REH cell (cell line): ENCODE results near the genes UVRAG and EMSY.

DNA sequence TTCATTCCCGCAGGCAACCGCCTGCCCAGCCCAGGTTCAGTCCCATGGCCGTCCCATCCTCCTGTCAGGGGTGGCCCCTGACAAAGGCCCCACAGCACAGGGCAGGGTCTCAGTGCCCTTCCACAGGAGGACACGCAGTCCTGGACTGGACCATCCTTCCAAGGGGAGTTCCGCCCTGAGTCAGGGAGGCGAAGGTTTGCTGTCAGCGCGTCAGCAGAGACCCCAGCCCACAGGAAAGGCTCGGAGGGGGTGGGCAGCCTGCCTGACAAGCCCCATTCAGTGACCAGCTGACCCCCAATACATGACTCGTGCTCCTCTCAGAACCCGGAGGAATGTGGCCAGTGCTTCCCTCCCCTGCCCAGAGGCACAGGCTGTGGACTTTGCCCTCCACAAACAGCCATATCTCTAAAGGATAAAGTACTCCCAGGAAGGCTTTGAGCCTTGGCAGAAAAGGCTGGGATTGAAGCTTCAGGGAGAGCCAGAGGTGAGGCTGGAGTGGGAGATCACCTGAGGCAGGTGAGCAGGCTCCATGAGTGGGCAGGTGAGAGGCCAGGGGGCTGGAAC is 8.6 kb downstream of the SLCO2B1 start:
- PRO-cap, result no peak

GRCh38 chr11:75263706-75264178 is 23.2 kb downstream of the TPBGL start:
- PRO-cap, result no peak

- PRO-cap, result no peak
Observed at GRCh38 chr11:75313466-75313826, 38.0 kb downstream of the ARRB1 start.

- PRO-cap, result no peak
Observed at GRCh38 chr11:75372577-75372780, 21.0 kb upstream of the ARRB1 start.

GRCh38 chr11:75429554-75430927 is 3.0 kb downstream of the KLHL35 start:
- PRO-cap, result no peak

- PRO-cap, result no peak
Observed at GRCh38 chr11:75476709-75477448, 43.9 kb upstream of the KLHL35 start.

GRCh38 chr11:75718686-75719103 is 1.1 kb downstream of the MOGAT2 start:
- PRO-cap, result no peak

- PRO-cap, result no peak
Observed at GRCh38 chr11:75719575-75720089, 2.0 kb downstream of the MOGAT2 start.

GRCh38 chr11:75802252-75802726 is 12.7 kb upstream of the UVRAG start:
- PRO-cap, result no peak

GRCh38 chr11:75814426-75815314 is at the start of gene UVRAG:
UVRAG (plus strand) TSS chr11:75815210.
- PRO-cap, result bidirectional peak, plus-strand start at chr11:75814911, minus-strand start at chr11:75814758; bidirectional peak, plus-strand start at chr11:75815242, minus-strand start at chr11:75815080

- PRO-cap, result no peak
Observed at GRCh38 chr11:75979940-75980592, 165.1 kb downstream of the UVRAG start.

GRCh38 chr11:76096404-76097012 is 109.8 kb downstream of the WNT11 start:
- PRO-cap, result no peak

DNA sequence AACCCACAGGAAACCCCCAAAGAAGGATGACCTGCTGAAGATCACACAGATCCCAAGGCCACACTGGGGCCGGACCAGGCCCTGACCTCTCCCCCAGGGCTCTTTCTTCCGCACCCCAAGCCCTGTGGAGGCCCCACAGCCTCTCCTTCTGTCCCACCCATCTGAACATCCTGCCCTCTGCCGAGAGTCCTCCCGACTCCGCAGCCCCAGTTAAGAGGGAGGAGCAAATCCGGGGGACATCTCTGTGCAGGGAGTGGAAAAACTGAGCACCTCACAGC is 57.4 kb downstream of the WNT11 start:
- PRO-cap, result no peak

DNA sequence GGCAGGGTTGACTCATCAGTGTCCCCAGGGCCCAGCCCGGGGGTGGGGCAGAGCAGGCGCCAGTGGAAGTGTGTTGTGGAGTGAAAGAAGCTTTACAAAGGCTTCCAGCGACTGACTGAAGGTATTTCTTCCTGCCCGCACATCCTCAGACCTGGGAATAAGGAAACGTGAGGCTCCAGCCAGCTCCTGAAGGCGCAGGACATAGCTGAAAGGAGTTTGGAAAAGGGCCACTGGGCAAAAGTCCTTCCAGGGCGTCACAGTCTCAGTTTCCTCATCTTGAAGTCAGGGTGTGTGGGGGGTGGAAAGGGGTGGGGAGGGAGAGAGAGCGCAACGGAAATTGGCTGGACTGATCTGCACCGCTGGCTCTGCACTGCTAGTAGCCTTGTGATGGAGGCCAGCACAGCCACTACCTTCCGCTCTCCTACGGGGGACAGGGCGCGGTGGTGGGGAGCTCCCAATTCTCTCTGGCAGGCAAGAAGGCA is 27.9 kb upstream of the WNT11 start:
- PRO-cap, result unidirectional peak, plus-strand start at position 62 of the sequence; unidirectional peak, plus-strand start at position 376 of the sequence

GRCh38 chr11:76339199-76339754 is 41.7 kb downstream of the THAP12 start:
- PRO-cap, result bidirectional peak, plus-strand start at chr11:76339439, minus-strand start at chr11:76339488

GRCh38 chr11:76352374-76352927 is 28.5 kb downstream of the THAP12 start:
- PRO-cap, result no peak

DNA sequence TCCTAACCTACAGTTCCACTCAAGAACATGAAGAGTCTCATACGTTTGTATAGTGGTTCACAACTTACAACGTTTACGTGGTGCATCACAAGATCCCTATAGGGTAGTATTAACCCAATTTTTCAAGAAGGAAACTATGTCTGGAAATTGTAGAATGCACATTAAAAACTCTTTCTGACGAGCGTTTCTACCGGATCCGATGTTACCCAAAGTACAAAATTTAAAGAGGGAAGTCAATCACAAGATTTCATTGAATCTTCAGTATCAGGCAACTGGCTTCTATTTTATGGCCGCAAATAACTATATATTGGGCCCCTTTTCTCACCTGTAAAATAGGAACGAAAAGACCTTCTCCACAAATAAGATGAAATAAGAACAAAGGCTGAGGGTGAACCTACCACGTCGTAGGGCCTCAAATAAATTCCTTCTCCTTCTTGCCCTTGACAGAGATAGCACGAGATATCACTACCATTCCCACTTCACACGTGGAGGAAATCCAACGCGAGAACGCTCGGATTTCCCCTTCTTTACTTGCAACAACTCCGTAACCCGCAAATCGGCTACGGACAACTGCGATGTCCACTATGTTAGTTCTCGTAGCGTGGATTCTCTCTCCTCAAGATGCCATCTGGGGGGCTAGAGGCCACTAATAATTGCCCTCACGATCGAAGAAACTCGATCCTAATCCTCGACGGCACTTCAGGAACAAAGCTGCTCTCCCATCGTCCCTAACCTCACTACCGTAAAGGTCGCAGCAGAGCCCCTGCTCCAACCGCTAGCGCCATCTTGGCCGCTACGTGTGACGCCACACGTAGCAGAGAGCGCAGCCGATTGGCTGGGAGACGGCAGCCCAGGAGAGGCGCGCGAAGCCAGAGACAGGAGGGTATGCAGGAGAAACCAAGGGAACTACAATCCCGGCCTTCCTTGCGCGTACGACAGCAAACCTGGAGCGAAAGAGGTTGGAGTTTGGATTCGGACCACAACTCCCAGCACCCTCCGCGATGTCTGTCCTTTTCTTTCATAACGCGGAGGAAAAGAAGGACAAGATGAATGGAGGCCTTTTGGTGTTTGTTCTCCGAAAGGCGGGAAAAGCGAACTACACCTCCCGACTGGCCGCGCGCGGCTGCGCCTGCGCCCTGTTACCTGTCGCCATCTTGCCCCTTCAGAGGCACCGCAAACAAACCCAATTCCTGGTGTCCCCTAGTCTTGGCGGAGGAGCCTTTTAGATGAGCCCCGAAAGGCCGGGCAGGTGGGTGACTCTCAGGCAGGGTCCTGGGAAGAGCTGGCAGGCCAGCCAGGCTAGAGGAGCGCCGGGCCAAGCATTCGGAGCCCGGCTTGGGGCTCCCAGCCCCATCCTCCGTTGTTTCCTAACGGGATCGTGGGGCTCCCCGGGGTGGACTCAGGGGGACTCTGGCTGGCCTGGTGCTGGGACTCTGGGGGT is at the start of gene EMSY:
Gene EMSY, plus strand, starts transcription at position 1,139 of the 1,441 bp plus-strand sequence.
- PRO-cap, result bidirectional peak, plus-strand start at position 554 of the sequence, minus-strand start at position 463 of the sequence; bidirectional peak, plus-strand start at position 856 of the sequence, minus-strand start at position 788 of the sequence

DNA sequence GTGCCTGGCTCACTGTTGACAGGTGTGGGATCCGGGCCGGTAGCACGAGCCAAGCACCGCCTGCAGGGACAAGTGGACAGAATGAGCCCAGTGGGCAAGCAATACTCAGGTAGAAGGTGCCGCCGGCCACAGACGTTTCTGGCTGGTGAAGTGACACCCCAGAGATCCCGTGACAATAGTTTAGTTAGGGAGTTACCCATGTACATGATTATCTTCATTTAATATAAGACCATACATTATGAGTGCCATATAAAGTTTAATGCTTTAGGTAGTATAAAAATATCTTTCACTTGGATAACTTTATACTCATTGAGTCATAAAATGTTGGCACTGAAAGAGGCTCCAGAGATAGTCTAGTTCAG is 49.3 kb downstream of the EMSY start:
- PRO-cap, result no peak

DNA sequence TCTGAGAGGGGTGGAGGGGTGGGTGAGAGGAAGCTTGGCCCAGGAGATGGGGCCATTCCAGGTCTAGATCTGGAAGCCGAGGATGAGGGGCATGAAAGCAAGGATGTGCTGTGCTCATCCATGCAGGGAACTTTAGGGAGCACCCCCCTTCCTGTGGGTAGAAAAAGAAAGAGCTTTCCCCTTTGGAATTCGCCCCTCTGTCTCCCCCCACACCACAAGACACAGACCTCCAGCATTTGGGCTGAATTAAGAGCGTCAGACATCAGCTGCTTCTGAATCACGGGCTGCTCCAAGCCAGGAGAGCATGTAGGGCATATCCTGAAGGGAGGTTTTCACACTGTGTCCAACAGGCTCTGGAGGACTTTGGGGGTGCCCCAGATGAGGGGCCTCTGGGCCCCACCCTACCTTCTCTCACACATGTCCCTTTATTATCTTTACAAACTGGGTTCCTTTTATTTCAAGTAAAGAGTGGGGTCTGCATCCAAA is 53.0 kb downstream of the LRRC32 start:
- PRO-cap, result no peak

DNA sequence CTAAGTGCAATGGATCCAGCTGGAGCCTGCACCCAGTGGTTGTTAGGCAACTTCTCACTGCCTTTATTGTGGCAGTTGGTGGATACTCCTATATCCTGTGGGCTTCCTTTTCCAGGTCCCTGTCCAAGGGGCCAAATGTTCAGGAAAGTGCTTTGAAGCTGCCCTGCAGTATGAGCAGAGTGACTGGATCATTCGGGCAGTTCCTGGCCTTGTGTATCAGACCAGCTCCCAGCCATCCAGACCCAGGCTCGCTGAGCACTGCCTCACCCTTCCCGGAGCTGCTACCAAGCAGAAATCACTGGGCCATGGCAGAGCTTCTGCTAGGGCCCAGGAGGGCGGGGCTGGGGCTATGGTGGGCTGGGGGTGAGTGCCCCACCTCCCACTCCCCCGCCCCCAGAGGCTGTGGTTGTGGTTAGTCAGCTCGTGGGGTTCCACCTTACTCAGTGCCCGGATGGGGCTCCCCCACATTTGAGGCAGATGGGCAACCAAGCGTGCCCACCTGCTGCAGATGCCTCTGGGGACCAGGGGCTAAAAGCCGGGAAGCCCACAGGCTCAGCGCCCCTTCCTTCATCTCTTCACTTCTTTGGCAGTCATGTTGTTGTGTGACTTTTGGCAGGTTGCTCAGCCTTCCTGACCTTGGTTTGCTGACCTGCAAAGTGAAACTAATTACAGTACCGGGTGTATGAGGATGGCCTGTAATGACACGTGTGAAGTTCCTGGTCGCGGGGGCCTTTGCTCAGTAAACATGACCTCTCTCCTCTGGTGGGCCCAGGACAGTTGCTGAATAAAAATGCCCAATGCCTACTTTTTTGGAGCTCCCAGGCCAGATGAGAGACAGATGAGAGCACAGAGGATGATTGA is 2.1 kb upstream of the LRRC32 start:
- PRO-cap, result unidirectional peak, minus-strand start at position 297 of the sequence